SK-MEL-5 (cell line): ENCODE measurements around the gene TBC1D8.

DNA sequence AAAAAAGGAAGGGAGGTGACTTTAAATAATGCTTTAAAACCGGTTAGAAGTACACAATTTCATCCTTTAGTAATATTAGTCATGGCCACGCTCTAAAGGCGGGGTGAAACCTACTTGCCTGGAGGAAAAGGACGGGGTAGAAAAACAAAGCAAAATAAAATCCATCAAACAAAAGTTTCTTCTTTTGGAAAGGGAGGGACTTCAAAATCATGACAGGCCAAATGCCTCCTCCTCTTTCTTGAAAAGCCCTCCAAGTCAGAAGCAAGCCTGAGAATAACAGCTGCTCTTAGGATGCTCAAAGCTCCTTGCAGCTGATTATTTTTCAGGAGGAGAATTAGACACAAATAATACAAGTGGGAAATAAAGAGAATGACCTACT, 1.9 kb upstream of the NPAS2 start:
RAMPAGE:
- cytosol, long total RNA: no peak
- long total RNA: no peak
- nucleus, long total RNA: no peak

DNA sequence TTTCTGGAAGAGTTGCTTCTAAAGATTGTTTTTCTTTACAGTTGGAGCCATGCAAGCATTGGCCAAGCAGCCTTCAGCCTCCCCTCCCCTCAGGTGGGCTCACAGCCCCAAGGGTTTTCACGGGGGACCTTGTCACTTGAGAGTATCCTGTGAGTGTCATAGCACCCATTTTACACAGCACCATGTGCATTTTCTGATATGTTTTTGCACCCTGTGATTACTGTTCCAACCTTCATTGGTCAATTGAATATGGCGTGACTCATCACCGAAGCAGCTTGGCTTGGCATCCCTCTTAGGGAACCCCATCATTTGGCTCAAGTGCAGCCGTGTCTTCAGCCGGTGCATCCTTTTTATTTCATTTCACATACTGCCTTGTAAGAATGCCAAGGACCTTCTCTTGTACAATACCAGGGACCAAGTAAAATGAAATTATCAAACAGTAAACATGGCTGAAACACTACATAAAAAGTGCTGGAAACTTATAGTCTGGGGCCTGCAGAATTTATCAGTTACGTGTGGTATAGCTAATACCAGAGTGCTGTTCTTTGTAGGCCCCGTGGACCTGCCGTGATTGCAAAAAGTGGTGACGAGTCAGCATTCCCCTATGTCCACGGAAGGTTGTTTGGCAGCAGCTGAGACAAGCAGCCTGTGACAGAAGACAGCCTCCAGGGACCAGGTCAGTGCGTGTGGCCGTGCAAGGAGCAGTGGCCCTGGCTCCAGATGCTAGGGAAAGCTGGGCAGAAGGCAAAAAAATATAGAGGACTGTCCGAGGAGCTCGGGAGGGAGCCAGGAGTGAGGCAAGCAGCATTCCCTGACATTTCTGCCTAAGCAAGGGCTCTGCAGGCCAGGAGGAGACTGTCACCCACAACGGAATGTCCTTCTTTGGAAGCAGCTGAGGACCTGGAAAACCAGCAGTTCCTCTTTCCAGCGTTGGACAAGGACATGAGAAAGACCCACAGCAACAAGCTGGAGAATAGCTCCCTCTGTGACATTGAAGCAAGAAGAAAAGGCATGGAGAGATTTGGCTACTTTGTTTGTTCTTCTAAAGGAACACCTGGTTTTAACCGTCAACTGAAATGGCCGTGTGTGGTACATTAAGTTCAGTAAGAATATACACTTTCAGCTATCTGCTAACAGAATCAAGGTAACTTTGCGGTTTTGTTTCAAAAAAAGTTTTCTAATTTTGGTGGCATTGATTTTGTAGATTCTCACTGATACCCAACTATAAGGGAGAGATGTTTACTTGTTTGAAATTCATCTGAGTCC, 58.0 kb downstream of the NPAS2 start:
RAMPAGE:
- cytosol, long total RNA: no peak
- long total RNA: no peak
- nucleus, long total RNA: no peak

RAMPAGE:
- cytosol, long total RNA: no peak
- long total RNA: no peak
- nucleus, long total RNA: no peak
These were observed 68.2 kb downstream of the NPAS2 start for GRCh38 chr2:100887900-100888685.

GRCh38 chr2:100894240-100894603, 74.3 kb downstream of the NPAS2 start:
RAMPAGE:
- cytosol, long total RNA: no peak
- long total RNA: no peak
- nucleus, long total RNA: no peak

GRCh38 chr2:100998040-100998666, 3.9 kb upstream of the RPL31 start:
RAMPAGE:
- cytosol, long total RNA: no peak
- long total RNA: no peak
- nucleus, long total RNA: no peak

DNA sequence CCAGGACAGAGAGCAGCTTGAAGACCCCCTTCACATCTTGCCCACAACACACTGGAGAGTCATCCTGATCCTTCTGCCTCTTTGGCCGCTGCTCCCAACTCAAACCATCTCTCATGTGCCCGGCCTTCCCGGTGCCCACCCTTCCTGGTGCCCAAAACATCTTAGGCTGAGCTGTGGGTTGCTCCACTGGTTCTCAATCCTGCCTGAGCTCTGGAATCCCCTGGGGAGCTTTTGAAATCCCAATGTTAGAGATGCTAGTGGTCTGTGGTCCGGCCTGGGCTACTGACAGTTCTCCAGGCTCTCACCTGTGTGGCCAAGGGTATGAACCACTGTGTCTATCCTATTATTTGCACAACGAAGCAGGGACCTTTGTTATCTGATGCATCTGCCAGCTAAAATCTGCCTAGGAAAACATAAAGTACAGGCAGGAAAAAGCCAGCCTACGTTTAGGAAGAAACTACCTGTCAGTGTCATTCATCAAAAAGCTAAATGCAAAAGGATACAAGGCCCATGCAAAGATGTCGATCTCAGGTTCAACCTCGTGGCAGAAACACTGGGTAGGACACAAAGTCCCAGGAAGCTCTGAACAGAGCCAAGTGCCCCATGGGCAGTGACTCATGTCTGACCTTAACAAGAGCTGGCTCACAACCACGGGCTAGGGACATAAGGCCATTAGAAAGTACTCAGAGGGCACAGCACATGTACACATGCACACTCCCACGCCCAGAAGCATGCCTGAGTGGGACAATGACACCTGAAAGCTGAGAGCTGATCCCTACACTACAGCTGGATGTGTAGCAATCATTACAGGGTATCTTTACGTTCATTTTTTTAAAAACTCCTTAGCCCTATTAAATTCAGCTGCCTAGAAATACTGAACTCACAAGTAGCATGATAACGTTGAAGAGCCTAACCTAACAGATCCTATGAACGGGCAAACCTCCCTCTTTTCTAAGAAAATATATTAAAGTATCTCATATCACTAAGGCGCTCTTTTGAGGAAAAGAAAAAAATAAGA, 30.7 kb downstream of the TBC1D8 start:
RAMPAGE:
- cytosol, long total RNA: no peak
- long total RNA: no peak
- nucleus, long total RNA: no peak

RAMPAGE:
- cytosol, long total RNA: no peak
- long total RNA: no peak
- nucleus, long total RNA: no peak
These were observed 30.0 kb downstream of the TBC1D8 start for GRCh38 chr2:101121172-101121501.

RAMPAGE:
- cytosol, long total RNA: no peak
- long total RNA: no peak
- nucleus, long total RNA: no peak
These were observed 15.2 kb downstream of the TBC1D8 start for GRCh38 chr2:101135922-101136403.

DNA sequence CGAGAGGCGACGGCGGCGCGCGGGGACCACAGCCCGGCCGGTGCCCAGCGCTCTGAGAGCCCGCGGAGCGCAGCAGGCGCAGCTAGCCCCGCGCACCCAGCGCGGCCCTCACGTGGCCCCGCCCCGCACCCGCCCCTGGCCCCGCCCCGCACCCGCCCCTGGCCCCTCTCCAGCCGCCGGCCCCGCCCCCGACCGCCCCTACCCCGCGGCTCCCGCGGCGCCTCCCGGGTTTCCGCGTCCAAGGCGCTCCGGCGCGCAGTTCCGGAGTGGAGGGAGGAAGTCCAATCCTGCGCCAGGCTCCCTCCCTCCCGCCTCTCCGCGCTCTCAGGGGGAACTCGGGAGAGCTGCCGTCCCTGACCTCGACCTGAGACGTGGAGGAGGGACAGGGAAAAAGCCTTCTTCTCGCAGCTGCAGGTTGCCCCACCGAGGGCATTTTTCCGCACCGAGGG, at the start of gene TBC1D8:
TBC1D8 (minus strand) TSS at position 54 of the 449 bp plus-strand sequence.
RAMPAGE:
- cytosol, long total RNA: no peak
- long total RNA: no peak
- nucleus, long total RNA: no peak

RAMPAGE:
- cytosol, long total RNA: no peak
- long total RNA: no peak
- nucleus, long total RNA: no peak
These were observed 22.7 kb upstream of the TBC1D8 start for GRCh38 chr2:101173818-101174397.

GRCh38 chr2:101232693-101233187, 19.9 kb upstream of the CNOT11 start:
RAMPAGE:
- cytosol, long total RNA: no peak
- long total RNA: no peak
- nucleus, long total RNA: no peak

DNA sequence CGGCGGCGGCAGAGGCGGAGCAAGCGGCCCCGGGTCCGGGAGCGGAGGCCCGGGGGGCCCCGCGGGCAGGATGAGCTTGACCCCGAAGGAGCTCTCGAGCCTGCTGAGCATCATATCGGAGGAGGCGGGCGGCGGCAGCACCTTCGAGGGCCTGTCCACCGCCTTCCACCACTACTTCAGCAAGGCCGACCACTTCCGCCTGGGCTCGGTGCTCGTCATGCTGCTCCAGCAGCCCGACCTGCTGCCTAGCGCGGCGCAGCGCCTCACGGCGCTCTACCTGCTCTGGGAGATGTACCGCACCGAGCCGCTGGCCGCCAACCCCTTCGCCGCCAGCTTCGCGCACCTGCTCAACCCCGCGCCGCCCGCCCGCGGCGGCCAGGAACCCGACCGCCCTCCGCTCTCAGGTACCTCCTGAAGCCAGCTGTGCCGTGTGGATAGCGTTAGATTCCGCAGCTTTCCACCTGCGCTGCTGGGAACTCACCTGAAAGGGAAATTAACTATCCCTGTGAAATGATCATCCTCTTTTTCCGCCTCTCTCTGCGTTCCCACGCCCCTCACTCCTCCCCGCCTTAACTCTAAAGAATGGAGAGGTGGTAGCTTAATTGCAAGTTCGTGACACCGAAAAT, 502 bp downstream of the CNOT11 start:
RAMPAGE:
- cytosol, long total RNA: no peak
- long total RNA: no peak
- nucleus, long total RNA: no peak

DNA sequence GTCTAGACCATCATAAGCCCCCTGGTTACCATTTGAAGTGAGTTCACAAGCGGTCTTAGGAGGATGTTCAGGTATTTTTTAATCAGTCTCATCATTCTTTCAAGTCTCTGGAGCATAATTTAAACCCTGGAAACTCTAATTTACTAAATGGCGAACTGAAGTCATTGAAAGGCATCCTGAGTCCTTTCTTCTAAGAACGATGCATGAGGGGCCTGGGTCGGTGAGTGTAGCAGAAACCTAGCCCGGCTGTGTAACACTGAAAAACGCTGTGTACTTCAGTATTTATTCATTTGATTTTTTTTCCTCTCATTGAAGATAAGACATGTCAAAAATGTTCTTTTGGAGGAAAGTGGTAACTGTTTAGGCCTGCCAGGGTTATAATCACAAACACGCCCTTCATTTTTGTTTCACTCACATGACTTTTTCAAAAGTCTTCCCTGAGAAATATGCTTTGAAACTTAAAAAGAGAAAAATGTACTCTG, 1.8 kb downstream of the RFX8 start:
RAMPAGE:
- cytosol, long total RNA: no peak
- long total RNA: no peak
- nucleus, long total RNA: no peak

DNA sequence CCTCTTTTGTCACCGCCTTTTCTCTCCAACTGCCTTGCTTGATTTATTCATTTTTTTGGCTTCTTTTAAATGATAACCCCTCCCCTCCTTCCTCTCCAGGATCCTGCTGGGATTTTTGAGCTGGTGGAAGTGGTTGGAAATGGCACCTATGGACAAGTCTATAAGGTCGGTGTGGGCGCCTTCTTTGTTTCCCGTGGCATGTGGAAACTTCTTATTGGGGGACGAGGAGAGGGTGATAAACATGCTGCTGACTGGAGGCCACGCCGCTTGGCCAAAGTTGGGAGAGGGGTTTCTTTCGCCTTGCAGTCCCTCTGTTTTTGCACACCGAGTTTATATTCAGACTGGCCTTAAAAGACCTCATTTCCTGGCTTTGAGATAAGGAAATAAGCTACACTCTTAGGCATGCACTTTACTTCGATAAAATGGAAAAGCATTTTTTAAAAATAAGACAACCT, 894 bp downstream of the MAP4K4 start:
RAMPAGE:
- cytosol, long total RNA: no peak
- long total RNA: no peak
- nucleus, long total RNA: no peak

RAMPAGE:
- cytosol, long total RNA: no peak
- long total RNA: no peak
- nucleus, long total RNA: no peak
These were observed 44.5 kb downstream of the MAP4K4 start for GRCh38 chr2:101741875-101742593.

RAMPAGE:
- cytosol, long total RNA: no peak
- long total RNA: no peak
- nucleus, long total RNA: no peak
These were observed 138.3 kb downstream of the MAP4K4 start for GRCh38 chr2:101835756-101836250.

RAMPAGE:
- cytosol, long total RNA: no peak
- long total RNA: no peak
- nucleus, long total RNA: no peak
These were observed 100.3 kb upstream of the IL1R2 start for GRCh38 chr2:101891133-101892248.

GRCh38 chr2:101987406-101987691, 4.4 kb upstream of the IL1R2 start:
RAMPAGE:
- cytosol, long total RNA: no peak
- long total RNA: no peak
- nucleus, long total RNA: no peak

DNA sequence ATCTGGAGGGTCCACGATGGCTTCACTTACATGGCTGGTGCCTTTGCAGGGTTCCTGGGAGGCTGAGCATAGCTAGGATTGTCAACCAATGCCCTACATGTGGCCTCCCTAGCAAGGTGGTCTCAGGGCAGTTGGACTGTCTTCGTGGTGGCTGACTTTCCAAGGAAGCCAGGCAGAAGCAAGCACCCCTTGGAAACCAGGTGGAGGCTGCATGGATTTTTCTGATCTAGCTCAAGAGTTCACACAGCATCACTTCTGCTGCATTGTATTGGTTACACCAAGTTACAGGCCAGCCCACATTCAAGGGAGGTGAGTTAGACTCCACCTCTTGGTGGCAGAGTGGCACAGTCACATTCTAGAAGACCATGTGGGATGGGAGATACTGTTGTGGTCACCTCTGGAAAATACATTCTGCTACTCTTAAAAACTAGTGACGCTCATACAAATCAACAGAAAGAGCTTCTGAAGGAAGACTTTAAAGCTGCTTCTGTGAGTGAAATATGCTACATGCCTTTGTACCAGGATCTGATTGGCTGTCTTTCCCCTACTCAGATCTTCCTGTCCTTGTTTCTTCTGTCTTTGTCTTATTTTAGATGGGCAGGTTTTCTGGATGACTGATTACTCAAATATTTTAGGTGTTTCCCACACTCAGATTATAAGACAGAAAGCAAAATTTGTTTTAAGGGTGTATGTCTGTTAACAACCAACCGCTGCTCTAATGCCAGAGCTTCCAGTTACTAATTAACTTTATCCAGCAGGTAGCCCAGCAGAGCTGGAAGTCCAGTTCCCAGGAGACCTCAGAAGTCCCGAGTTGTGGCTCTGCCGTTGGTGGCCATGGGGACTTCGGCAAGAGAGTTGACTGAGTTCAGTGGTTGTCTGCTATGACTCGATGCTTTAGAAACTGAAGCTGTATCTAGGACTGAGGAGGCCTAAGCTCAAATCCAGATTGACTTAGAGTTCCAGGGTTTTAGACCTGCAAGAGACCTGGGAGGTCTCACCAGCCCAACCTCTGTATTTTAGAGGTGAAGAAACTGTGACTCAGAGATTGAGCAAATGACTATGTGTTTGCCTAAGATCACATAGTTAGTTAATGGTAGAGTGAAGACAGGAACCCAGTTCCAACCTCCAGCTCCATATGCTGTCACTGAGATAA, 7.2 kb downstream of the IL1R2 start:
RAMPAGE:
- cytosol, long total RNA: no peak
- long total RNA: no peak
- nucleus, long total RNA: no peak

DNA sequence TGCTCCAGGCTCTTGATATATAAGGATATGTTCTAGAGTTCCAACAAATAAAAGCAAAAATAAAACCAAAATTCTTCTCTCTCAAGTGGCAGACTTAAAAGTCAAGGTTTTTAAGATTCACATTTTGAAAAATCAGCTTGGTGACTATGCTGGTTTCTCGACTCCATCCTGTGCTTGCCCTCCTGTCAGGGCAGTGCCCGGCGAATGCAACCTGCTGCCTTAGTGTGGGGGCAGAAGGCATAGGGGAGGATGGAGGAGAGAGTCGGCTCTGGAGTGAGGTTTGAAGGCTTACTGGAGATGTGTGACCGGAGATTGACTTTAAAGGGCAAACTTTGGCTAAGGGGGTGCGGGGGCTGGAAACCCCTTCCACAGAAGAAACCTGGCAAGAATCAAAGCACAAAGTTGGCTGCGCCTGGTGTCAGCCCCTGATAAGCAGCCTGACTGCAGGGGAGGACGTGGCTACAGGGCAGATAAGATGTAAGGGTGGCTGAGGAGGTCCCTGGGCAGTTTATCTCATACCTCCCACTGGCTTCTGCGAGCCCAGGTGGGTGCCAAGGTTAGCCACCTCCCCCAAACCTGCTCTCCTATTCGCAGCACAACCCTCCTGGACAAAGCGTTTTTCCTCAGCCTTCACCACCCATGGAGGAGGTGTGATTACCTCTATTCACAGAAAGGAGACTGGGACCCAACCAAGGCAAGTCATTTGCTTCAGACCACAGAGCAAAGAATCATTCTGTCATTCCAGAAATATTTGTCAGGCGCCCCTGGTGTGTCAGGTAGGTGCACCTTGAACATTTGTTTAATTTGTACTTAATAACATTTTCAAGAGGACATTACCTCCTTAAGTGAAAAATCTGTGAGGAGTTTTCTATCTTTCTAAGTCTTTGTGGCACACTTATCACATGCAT, 73.3 kb upstream of the IL1R1 start:
RAMPAGE:
- cytosol, long total RNA: no peak
- long total RNA: no peak
- nucleus, long total RNA: no peak